RPMI7951 (cell line): ENCODE results near the gene ANGPTL7.

DNA sequence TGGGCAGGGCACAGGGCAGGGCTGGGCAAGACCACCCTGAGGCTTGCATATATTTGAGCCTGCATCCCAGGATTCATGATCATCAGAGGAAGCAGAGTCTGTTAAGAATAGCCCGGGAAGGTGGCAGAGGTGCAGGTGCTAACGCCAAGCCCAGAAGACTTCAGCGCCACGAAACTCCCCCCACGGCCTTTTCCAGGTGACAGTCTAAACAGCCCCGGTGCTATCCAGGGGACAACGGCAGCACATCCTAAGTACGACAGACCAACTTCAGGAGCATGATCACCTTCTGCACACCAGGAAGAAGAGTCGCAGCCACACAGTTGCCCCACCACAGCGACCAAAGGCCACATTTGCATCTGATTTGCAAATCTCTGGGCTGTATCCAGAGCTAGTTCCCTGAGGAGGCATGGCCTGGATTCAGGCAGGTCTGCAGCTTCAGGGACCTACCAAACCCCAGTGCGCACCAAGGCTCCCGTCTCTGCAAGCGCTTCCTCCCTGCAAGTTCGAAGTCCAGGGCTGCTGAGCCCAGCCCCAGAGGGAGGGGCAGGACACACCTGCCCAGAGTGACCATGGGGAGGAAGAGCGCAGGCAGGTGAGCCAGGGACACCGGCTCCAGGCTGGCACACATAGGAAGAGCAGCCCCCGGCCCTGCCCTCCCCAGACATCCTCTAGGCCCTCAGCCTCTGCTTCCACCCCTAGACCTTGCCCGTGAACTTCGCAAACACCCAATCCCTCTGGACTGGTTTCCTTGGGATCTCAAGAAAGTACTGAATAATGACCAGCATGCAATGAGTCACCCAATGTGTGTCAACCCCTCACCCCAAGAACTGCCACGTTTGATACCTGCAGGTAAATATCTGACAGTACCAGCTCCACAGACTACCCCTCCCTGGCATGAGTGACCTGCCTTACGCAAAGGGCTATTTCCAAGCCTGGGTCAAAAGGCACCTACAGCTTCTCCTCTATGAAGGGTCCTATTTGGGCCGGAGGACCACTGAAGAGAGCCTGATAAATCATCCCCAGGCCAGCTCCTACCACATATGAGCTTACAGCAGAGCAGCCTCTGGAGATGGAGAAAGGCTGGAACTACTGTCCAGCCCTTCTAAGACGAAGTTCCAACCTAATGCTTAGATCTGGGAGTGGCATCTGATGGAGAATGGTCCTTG, 36.9 kb downstream of the CASZ1 start:
- RAMPAGE, long total RNA = no peak

DNA sequence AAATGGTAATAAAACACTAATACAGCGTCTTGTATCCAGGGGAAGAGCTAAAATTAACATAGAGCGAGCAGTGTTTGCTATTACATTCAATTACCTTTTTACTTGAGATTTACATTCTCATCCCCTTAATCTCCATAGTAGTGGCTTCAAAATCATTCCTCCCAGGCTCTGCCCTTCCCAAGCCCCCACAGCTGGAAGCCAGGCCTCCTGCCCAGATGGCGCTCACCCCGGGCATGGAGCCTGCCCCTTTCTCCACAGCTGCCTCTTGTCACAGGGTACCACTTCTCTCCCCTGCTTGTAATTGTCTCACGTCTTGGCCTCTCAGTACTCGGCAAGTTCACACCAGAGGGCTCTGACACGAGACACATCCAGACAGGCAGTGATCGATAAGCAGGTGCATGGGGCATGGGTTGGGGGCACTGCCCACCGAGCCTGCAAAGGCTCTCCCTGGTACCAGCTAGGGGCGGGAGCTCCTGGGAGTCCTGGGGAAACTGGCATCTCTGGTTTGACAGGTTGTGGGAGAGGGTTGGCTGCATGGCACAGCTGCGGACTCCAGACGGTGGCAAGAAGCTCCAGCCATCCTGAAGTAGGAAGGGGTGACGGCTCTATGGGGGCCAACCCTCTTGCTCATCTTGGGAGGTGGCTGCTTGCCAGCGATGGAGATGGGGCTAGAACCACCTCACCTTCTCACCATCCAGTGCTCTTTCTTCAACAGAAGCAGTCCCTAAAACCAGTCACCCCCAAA, 20.1 kb downstream of the CASZ1 start:
- RAMPAGE, long total RNA = no peak

- RAMPAGE, long total RNA = no peak
These were observed 21.7 kb upstream of the CASZ1 start for GRCh38 chr1:10818123-10818471.

GRCh38 chr1:10862668-10863187, 66.3 kb upstream of the CASZ1 start:
- RAMPAGE, long total RNA = no peak

DNA sequence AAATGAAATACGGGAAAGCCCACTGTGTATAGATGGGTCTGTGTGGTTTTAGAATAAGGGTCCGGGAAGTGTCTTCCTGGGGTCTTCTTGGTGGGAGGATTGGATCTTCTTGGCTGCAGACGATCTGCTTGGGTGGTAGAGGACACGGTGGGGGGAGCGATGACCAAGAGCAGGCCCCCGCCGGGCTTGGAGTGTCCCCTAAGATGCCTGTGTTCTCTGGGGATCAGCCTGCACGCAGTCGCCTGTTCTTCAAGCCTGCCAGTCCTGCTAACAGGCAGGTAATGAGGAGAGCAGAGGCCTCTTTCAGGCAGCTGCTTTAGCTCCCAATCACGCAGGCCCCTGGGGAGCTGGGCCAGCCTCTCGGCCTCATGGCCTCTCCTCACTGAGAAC, 71.3 kb upstream of the CASZ1 start:
- RAMPAGE, long total RNA = no peak

DNA sequence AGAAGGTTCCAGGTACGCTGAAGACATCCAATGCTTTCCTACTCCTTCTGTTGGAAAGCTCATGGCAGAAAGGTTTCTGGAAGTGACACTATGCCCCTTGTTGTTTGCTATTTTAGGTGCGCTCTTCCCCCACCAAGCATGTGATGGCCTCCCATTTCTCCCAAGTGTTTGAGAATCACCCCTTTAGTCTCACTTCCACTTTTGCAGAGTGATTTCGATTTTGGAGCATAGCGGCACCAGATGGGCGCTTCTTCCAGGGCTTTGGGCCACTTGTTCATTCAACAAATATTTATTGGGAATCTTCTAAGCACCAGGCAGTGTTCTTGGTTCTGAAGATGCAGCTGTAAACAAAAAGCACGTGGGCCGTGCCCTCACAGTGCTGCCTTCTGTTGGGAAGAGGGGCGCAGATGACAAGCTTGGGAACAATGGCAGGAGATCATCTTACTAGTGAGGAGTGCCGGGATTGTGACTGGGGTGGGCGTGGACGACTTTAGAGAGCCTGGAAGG, 12.5 kb downstream of the C1orf127 start:
- RAMPAGE, long total RNA = no peak

GRCh38 chr1:11144615-11145140, 44.5 kb upstream of the ANGPTL7 start:
- RAMPAGE, long total RNA = no peak

DNA sequence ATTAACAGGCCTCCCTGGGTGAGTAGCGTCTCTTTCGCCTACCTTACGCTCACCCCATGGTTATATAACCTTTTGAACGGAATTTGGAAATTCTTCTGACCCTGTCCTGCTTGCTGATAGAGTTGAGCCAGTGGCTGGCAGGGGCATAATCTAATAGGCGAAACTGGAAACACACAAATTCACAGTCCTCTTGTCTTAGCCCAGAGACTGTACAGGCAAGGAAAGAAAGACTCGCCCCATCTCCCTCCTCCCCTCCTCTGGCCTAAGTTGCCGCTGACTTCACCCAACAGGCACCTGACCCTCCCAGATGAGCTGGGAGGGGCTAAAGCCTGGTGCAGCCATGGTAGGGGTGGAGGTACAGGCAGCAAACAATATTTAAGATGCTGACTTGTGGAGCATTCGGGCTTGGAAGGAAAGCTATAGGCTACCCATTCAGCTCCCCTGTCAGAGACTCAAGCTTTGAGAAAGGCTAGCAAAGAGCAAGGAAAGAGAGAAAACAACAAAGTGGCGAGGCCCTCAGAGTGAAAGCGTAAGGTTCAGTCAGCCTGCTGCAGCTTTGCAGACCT, at the start of gene ANGPTL7:
ANGPTL7 (plus strand) TSS at position 402 of the 566 bp plus-strand sequence.
- RAMPAGE, long total RNA = no peak

GRCh38 chr1:11255935-11256383, 6.4 kb downstream of the MTOR start:
- RAMPAGE, long total RNA = no peak

DNA sequence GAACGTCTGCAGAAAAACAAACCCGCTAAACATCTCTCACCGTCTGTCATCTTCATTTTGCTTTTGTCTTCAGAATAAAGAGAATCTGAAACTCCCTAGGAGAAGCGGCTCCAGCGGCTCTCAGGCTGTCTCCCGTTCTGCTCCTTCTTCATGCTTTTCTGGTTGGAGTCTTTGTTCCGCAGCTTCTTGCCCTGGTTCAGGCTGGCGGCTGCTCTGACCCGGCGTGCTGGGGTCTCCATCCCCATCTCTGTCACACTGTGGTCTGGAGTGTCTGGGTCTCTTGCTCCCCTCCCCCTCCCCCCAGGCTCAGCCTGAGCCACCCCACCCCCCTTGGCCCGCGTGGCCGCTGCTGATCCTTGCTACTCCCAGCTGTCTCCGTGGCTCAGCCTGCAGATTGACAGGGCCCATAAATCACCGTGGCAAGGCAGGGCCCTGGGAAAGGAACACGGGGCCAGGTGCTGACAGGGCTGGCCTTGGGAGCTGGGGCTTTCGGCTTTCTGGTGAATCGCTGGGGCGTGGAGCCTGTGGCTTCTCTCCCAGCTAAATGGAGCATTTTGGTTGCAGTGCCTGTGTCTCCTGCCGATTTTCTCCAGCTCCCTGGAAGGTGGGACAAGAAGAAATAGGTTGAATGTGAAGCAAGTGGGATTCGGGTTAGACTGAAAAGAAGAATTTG, 66.8 kb downstream of the UBIAD1 start:
- RAMPAGE, long total RNA = no peak

DNA sequence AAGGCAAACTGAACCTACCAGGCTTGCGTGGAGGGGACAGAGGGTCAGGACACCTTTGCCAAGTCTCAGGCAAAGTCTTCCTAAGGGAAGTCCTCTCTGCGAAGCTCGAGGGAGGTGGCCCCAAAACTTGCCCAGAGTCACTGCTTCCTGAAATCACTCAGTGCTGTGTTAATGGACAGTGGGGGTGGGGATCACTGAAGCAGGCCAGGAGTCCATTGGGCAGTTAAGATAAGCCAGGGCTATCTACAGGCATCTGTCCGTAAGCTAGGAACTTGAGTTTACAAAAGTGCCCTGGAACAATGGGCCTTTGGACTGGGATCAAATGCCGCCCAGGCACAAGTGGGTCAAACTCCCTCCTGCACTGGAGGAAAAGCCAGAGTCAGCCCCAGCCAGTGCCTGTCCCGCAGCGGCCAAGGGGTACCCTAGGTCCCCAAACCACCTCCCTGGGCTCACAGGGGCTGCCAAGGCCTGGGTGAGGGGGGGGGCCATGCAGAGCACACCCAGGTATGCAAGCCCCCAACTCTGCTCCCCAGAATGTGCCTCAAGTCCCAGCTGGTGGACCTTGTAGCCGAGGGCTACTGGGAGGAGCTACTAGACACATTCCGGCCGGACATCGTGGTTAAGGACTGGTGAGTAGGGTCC, 7.5 kb downstream of the FBXO6 start:
- RAMPAGE, long total RNA = no peak

- RAMPAGE, long total RNA = no peak
These were observed 19.4 kb downstream of the MTHFR start for GRCh38 chr1:11786428-11786625.

GRCh38 chr1:11794930-11796190, 10.4 kb downstream of the MTHFR start:
- RAMPAGE, long total RNA = no peak

GRCh38 chr1:11839475-11839696, 8.2 kb downstream of the NPPA start:
- RAMPAGE, long total RNA = no peak

DNA sequence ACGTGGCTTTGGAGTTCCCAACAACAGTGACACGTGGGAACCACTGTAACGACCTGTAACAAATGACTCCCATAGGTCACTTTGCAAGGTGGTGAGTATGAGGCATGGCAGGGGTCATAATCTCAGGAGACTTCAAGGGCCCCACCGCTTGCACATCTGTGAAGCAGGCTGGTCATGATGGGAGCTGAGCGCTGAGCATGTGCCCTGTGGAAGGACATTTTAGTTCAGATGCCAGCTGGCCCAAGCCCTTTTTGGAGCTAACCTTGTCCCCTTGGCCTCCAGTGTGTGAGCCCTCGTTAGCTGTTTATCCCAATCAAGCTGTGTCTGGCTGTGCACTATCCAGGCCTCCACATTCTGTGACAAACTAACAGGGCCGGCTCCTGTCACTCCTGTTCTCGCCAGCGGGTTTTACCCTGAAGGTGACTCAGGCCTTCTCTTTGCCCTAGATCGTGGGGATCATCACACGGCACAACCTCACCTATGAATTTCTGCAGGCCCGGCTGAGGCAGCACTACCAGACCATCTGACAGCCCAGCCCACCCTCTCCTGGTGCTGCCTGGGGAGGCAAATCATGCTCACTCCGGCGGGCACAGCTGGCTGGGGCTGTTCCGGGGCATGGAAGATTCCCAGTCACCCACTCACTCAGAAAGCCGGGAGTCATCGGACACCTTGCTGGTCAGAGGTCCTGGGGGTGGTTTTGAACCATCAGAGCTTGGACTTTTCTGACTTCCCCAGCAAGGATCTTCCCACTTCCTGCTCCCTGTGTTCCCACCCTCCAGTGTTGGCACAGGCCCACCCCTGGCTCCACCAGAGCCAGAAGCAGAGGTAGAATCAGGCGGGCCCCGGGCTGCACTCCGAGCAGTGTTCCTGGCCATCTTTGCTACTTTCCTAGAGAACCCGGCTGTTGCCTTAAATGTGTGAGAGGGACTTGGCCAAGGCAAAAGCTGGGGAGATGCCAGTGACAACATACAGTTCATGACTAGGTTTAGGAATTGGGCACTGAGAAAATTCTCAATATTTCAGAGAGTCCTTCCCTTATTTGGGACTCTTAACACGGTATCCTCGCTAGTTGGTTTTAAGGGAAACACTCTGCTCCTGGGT, 7.5 kb downstream of the NPPA start:
- RAMPAGE, long total RNA = no peak

DNA sequence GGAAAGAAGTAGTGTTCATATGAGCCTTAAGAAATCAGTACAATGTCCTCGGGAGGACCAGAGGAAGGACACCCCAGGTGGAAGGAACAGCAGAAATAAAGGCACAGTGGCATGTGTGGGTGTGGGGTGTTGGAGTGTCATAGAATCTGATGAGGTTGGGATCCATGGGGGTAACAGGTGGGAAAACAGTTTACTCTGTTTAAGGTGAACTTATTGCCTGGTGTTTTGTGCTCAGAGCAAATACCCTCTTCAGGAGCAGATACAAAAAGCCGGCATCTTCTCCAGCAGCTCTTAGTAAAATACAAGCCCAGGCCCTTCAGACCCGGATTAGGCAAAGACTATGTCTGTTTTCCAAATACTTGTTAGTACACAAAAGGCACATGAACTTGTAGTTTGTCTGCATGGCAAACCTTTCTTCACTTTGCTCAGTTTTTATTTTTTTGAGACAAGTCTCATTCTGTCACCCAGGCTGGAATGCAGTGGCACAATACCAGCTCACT, 2.9 kb downstream of the NPPA start:
- RAMPAGE, long total RNA = no peak

DNA sequence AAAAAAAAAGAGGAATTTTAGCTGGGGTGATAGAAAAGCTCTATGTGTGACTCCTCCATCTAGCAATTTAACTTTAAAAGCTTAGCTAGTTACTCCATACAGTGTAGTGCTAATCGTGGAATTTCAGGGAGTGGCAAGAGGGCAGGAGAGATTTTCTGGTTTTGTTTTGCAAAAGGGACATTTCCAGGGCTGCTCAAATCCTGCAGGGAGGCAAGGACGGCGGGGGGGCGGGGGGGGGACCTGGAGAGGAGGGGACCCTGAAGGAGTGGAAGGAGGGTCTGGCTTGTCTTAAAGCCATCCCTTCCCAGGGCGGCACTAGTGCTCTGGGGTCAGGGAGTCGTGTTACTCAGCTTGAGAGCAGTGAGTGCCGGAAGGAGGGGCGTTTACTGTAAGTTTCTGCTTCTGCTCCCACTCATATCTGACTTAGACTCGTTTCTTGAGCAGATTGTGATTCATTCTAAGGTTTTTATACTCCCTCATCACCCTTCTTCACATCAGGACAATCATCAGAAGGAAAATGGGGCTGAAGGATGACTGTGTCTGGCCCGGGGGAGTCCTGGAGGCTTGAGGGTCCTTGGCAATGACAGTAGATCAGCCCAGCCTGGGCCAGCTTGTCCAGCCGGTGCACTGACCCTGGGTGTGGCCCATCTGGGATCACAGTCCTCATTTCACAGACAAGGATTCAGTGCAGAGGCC, 4.7 kb downstream of the TNFRSF8 start:
- RAMPAGE, long total RNA = no peak

DNA sequence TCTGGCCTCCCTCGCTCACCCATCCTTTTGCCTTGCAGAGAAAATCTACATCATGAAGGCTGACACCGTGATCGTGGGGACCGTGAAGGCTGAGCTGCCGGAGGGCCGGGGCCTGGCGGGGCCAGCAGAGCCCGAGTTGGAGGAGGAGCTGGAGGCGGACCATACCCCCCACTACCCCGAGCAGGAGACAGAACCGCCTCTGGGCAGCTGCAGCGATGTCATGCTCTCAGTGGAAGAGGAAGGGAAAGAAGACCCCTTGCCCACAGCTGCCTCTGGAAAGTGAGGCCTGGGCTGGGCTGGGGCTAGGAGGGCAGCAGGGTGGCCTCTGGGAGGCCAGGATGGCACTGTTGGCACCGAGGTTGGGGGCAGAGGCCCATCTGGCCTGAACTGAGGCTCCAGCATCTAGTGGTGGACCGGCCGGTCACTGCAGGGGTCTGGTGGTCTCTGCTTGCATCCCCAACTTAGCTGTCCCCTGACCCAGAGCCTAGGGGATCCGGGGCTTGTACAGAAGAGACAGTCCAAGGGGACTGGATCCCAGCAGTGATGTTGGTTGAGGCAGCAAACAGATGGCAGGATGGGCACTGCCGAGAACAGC, 24.4 kb upstream of the TNFRSF1B start:
- RAMPAGE, long total RNA = no peak

DNA sequence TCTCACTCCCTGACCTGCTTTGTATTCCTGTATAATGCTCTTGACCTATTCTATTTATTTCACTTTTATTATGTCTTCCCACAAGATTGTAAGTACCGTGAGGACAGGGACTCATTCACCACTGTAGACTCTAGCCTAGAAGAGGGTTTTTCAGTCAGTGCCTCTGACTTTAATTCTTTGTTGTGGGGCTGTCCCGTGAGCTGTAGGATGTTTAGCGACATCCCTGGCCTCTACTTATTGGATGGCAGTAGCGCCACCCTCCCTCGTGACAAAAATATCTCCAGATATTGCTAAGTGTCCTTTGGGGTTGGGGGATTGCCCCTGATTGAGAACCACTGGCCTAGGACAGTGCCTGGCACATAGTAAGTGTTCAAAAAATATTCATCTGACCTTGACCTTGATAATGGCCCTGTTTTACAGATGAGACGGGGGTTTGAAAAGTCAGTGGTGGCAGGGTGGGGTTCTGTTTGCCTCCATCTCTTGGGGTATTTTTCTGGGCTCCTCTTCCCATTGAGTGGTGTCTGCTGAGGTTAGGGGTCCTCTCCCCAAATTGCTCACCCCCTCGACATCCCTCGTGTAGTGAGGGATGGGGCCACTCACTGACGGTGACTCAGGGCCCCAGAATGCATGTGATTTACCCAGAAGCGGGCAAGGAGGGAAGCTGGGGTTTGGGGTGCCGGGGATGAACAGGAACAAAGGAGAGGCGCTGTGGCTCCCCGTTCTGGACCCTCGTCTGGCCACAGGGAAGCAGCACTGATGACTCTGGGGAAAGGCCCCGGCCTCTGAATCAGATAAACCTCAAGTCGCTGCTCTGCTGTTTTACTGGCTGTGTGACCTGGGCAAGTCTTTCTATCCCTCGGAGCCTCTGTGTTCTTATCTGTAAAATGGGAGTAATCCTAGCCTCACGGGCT, 5.0 kb downstream of the TNFRSF1B start:
- RAMPAGE, long total RNA = no peak

DNA sequence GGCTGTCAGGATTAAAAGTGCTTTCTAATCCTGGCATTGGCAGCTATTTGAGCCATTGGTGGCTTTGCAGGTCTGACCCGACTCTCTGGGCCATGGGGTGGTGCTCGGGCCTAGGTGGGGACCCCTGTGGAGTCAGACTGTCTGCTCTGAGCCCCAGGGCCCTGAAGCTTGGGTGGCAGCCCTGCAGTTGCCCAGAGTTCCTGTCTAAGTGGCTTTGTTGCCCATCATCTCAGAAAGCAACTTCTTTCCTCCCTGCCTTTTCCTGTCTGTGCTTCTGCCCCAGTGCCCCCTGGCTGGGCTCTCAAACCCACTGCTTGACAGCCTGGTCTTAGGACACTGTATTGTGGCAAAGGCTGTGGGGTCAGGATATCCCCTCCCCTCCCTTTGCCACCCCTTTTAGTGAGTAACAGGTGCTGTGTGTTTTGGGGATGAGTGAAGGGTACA, 5.6 kb downstream of the TNFRSF1B start:
- RAMPAGE, long total RNA = no peak